ENCODE data around the genes URM1, DYNC2I2 and ZER1.

DNA sequence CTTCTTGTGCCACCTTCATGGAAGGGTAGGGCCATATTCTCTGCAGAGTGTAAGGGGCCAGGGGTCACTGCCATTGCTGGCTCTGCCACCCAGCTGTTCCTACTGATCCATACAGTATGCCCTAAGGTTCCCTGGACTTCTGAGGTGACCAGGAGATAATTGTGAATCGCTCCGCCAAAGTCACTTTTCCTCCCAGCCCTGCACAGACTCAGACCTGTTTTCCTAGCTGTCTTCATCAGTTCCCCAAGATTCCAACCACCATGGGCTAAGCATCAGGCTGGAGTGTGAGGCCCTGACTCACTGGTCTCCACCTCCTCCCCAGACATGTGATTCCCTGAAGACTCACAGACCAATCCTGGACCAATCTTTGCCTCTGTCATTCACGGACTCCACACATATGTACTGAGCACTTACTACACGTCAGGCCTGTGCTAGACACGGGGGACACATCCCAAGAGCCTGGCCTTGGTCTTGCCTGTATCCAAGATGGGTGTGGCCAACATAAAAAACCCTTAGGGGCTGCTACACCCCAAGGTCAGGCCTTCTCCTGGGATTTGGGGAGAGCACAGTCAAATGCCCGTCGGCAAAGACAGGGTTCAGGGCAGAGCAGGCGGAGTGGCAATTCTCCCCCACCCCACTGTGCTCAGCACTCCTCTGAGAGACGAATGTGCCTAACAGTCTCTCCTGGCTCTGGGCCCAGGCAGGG lies 12.1 kb downstream of the EEIG1 start:
- RRBS = no CpG with 5 or more reads among the region's 9 CpGs

GRCh38 chr9:127973195-127974029 lies 7.4 kb downstream of the EEIG1 start:
- RRBS = no CpG with 5 or more reads among the region's 17 CpGs

- RRBS = 63% methylated on average over 2 of the region's 8 CpGs
Observed at GRCh38 chr9:127974917-127975238, 5.9 kb downstream of the EEIG1 start.

- RRBS = no CpG with 5 or more reads among the region's 9 CpGs
Observed at GRCh38 chr9:128011105-128011501, 30.3 kb upstream of the EEIG1 start.

- RRBS = no CpG with 5 or more reads among the region's 8 CpGs
Observed at GRCh38 chr9:128024639-128025058, 42.5 kb downstream of the NAIF1 start.

- RRBS = no CpG with 5 or more reads among the region's 25 CpGs
Observed at GRCh38 chr9:128063216-128063900, 3.8 kb downstream of the NAIF1 start.

DNA sequence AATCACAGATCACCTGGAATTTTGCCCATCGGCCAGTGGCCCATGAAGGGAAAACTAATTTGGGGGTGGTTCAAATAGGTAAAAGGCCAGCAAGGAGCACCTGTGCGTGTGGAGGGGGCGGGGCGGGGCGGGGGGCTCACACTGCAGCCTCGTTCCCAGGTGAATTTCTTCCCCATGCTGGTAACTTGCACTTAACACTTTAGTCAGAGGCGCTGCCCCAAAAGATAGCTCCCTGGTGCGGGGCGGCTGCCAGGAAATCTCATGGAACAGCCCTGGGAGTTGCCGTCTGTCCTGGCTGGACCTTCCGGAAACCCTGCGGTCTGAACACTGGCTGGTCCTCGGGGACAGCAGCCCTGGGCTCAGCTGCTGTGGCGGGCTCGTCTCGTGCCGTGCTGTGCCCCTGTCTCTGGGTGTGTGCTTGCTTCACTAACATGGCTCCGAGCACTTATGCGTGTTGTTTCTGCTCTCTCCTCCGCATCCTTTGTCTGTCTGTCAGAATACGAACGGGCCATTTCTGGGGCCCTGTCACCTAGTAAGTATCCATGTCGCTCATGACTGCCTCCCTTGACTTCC lies 25.9 kb downstream of the PTGES2 start:
- RRBS = no CpG with 5 or more reads among the region's 23 CpGs

GRCh38 chr9:128107561-128108062 lies 19.9 kb downstream of the PTGES2 start:
- RRBS = no CpG with 5 or more reads among the region's 11 CpGs

DNA sequence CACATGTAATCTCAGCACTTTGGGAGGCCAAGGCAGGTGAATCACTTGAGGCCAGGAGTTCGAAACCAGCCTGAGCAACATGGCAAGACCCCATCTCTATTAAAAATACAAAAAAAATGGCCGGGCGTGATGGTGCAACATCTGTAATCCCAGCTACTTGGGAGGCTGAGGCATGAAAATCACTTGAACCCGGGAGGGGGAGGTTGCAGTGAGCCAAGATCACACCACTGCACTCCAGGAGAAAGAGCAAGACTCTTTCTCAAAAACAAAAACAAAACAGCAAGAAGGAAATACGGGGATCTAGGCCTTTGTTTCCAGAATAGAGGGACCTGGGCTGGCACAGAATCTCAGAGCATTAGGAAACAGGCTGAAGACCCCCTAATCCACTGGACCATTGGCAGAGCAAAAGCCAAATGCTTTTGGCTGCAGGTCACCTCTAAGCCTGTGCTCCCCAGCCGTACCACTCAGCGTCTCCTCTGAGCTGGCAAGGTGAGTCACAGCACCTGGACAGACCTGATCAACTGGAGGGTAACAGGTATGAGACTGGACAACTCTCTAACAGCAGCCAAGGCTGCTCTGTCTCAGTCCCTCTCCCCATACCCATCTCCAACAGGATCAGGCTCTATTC lies 4.9 kb downstream of the GOLGA2 start:
- RRBS = no CpG with 5 or more reads among the region's 7 CpGs

DNA sequence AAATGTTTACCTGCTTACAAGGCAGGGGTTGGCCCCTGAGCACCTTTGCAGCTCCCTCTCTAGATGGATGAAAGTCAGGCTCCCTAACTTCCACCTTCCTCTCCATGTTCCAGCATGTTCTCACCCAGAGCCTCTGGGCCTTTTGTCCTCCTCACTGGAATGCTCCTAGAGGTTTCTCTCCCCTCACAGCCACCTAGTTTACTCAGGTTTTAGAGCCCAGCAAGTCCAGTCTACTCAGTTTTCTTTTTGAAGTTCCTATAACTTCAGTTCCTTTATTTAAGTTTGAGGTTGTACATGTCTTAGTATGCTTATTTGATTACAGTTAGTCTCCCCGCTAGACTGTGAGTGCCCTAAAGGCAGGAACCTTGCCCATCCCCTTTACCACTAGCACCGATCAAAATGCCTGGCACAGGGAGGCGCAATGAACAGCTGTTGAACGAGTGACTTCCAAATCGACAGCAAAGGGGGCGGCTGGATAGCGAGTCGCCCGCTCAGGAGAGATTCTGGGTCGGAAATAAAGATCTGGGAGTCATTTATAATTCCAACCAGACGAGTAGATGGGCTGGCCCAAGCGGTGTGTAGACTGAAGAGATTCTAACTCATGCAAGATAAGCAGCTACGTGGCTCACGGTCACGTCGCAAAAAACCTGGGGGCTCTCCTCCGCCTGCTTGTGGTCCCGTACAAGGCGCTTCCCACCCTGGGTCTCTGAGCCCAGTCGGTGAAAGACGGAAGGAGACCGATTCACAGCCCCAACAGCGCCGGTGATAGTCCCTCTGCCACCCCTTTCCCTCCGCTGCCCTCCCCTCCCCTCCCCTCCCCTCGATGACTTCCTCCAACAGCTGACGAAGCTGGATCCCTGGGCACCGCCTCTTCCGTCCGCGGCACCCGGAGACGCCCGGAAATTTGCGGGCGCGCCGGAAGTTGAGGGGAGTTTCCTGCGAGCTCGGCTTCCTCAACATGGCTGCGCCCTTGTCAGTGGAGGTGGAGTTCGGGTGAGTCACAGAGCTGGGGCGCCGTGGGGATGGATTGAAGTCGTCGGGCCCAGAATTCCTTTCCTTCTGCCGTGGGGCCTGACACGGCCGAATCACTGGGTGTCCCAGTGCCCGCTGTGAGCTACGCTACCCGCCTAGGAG lies at the start of gene URM1:
TSS of gene URM1 (plus strand) at position 952 of the 1,134 bp plus-strand sequence.
- RRBS = no CpG with 5 or more reads among the region's 52 CpGs

DNA sequence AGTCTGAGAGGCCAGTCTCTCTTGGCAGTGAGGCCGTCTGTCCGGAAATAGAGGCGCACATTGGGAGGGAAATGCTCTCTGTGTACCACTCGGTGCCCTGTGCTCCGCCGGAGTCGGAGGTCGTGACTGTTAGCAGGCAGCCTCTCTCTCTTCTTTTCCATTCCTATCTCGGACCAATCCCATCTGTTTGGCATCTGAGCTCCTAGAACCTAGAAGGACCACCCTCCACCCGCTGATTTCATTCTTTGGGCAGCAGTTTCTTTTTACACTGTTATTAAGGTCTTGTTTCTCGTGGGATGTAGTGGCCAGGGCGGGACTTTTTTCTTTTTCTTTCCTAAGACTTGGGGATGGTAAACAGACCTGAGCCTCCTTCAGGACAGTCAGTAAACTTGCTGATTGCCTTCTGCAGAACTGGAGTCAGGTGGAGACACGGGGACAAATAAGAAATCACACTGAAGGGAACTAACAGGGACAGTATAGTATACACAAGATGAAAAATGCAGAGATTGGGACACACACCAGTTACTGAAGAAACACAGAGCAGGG lies 456 bp downstream of the URM1 start:
- RRBS = 3% methylated on average over 5 of the region's 13 CpGs

GRCh38 chr9:128428559-128429513 lies 8.2 kb downstream of the CERCAM start:
- RRBS = no CpG with 5 or more reads among the region's 23 CpGs

- RRBS = no CpG with 5 or more reads among the region's 6 CpGs
Observed at GRCh38 chr9:128522506-128522899, 18.0 kb downstream of the GLE1 start.

- RRBS = no CpG with 5 or more reads among the region's 6 CpGs
Observed at GRCh38 chr9:128554050-128555023, 1.9 kb downstream of the SPTAN1 start.

DNA sequence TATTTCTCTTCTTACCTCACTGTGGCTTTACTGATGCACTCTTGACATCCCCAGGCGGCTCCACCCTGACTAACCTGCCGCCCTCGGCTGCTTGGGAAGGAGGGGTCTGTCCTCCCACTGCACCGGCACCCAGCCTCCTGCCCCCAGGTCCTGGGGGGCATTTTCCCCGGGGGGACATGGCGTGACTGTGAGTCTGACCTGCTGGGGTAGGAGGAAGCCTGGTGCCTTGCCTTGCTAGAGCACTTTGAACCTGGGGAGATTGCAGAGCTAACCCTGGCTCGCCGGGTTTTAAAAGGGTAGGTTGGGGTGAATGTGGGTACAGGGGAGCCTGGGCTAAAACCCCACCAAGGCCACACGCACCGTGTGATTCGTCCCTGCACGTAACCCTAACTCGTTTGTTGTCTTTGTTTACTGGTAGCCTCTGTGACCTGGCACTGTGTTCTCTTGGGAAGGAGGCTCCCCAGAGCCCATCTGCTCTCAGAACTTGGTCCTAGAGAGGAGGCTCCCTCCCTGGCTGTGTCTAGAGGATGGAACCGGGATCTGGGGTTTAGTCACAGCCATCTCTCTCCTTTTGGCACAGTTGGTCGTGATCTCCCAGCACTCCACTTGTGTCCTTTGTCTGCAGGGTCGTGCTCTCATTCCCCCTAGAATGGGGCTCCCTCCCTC lies 27.3 kb downstream of the DYNC2I2 start:
- RRBS = 85% methylated on average over 2 of the region's 16 CpGs

DNA sequence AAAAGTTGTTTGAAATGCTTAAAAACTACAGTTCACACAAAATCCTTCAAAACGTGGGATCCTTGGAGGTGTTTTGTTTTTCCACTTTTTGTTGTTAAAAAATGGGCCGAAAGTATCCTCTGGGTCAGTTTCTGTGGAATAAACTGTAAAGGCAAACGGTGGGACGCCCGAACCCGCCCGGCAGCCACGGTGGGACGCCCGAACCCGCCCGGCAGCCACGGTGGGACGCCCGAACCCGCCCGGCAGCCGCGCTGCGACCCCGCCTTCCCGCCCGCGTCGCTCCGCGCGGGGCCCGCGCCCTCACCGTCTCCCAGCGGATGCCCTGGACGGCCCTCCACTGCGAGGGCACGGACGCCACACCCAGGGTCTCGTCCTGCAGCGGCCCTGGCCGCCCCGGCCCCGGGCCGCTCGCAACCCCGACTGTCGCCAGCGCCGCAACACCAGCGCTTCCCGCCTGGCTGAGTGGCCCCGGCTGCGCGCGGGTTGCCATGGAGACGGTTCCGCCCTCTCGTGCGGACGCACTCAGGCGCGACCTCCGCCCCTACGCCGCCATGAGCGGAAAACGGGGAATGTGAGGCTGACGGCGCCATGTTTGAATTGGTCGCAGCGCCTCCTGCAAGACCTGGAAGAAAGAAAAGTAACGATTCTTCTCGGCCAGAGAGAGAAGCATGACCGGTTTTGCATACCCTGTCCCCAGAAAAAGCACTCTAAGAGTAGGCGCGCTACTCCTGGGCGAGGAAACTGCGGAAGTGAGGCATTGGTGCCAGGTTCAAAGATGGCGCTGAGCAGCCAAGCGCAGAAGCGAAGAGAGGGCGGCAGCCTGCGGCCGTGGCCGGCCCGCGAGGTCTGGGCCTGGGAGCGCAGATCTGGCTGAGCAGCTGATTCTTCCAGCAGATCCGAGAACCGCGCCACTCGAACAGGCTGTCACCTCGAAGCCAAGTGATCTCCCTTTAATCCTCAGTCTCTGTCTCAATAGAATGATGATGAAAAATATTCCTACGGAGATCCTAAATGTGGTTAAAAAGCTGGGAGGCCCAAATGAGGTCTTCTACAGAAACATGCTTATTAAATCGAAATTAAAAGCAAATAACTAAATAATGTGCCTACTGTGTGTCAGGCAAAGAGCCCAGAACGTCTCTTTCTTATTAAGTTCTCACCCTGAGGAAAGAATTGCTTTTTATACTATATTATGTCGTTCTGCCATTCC lies at the start of gene DYNC2I2:
TSS of gene DYNC2I2 (minus strand) at position 611 of the 1,207 bp plus-strand sequence.
- RRBS = 2% methylated on average over 10 of the region's 95 CpGs

- RRBS = 4% methylated on average over 37 of the region's 60 CpGs
Observed at GRCh38 chr9:128702928-128703623, 773 bp downstream of the PKN3 start.

GRCh38 chr9:128722589-128723390 lies 1.1 kb downstream of the ZDHHC12 start:
- RRBS = no CpG with 5 or more reads among the region's 6 CpGs

- RRBS = 3% methylated on average over 26 of the region's 50 CpGs
Observed at GRCh38 chr9:128771783-128772182, at the start of gene ZER1. Gene ZER1 (minus strand): TSS chr9:128771927.

- RRBS = 3% methylated on average over 16 of the region's 96 CpGs
Observed at GRCh38 chr9:128818789-128819671, 730 bp downstream of the ENDOG start.

All from epidermal melanocyte (primary cell).